Skin of body (tissue), 2 donors: ENCODE results near the gene IGFL1.

DNA sequence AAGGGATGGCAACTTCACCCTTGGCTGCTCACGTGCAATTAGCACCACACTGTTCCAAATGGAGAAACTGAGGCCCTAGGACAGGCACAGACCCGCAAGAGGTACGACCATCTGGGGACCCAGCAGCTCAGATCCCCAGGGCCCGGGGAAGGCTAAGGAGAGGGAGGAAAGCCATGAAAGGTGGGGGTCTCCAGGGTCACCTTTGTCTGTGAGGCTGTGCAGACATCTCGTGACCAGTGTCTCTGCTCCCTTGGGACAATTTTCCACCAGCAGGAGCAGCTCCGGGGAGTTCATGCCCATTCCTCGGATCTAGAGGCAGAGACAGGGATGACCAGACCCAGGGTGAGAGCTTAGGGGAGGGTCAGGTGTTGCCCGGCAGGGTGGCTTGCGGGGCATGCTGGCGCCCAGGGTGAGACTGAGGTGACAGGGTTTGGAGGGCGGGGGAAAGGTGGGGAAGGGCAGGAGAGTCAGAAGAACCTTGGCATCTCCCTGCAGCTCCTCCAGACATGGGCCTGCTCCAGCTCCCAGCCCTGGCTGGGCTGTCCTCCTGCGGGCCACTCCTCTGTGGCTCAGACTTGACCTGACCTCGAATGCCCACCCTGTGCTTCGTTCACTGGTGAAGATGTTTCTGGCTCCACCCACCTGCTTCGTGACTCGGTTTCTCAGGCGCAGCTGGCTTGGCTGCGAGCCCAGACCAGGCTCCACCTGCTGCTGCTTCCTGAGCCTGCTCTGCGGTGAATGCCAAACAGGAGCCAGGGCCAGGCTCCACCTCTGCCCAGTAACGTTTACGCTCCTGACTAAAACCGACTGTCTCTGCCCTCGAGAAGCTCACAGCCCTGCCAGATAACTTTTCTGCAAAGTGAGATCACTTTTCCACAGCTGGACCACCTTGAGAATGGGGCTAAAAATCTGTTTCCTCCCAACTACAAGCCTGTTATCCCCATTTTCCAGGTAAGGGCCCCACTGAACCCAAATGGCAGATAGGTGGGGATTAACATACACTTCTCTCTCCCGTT lies 8.8 kb upstream of the RSPH6A start:
- RAMPAGE, long total RNA = no peak

DNA sequence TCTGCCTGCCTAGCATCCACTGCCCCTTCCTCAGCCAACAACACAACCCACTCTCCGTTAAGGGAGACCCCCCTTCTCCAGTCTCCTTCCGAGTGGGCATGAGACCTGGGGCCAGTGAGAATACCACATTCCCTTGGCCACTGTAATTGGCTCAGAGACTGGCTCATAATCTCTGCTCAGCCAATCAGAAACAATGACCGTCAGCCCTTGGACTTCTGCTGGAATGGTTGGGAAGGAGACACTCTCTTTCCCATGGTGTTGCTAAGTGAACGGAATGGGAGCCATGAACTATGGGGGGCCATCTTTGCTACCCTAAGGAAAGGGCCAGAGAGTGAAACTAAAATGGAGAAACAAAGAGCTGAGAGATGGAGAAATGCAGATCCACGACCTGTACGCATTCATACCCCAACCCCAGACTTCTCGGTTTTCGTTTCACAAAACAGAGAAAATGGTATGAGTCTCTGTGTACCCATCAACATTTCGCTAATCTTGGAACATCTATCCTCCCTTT lies 20.0 kb downstream of the SYMPK start:
- RAMPAGE, long total RNA = no peak

DNA sequence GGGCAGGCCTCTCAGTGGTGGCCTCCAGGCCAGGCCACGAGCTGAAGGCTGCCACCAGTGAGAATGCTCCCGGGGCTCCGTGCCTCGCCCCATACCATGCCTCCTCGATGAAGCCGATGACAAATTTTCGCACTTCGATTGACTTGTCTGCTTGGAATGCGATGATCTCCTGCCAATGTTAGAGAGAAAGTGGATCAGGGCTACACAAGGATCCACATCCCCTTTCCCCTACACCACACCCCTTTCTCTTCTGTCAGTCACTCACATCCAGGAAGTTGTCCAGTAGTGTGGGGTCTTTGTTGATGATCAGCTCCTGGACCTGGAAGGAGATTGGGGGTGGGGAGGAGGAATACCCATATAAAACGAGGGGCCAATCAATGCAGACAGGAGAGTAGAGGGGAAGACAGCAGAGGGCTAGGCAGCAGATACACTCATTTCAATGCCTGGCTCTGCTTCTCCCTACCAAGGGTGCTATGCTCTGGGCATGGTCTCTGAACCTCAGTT lies 10.7 kb downstream of the SYMPK start:
- RAMPAGE, long total RNA = no peak

GRCh38 chr19:46023154-46023632 lies 340 bp upstream of the PGLYRP1 start:
- RAMPAGE, long total RNA = no peak

- RAMPAGE, long total RNA = no peak
These were observed 27.7 kb upstream of the IGFL4 start for GRCh38 chr19:46068316-46069174.

DNA sequence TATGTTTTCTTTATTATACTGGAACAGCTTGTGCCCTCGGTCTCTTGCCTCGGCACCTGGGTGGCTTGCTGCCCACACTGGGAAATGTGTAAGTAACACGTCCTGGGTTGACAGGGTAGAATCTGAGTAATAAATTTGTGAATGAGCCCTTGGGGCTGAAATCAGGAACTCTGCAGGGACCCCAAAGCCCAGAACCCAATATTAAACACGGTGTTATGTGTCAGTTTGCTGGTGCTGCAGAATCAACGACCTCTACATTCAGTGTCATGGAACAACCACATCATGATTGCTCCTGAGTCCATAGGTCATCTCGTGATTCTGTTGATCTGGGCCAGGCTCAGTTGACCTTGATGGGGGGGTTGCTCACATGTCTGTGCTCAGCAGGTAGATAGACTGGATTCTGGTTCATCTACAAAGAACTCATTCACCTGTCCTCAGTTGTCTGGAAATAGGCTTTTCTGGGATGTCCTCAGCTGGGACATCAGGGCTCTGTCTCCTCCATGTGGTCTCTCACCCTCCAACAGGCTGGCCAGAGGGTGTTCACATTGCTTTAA lies 39.6 kb upstream of the IGFL1 start:
- RAMPAGE, long total RNA = no peak

DNA sequence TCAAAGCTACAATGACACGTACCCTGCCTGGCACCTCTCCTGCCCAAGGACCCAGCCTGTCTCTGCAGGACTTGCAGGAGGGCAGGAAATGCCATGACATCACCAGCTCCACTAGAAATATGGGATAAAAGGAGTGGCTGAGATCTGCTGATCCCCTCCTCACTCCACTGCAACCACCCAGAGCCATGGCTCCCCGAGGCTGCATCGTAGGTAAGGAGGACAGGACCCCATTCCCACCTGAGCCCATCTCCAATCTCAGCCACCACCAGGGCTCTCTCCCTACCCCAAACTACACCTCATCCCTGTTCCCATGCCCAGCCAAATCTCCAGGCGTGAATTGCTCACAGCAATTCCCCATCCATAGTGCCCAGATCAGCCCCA lies at the start of gene IGFL1:
Gene IGFL1, plus strand, starts transcription at position 153 of the 381 bp plus-strand sequence.
- RAMPAGE, long total RNA = no peak

- RAMPAGE, long total RNA = no peak
These were observed 1.2 kb downstream of the IGFL1 start for GRCh38 chr19:46230650-46231326.

DNA sequence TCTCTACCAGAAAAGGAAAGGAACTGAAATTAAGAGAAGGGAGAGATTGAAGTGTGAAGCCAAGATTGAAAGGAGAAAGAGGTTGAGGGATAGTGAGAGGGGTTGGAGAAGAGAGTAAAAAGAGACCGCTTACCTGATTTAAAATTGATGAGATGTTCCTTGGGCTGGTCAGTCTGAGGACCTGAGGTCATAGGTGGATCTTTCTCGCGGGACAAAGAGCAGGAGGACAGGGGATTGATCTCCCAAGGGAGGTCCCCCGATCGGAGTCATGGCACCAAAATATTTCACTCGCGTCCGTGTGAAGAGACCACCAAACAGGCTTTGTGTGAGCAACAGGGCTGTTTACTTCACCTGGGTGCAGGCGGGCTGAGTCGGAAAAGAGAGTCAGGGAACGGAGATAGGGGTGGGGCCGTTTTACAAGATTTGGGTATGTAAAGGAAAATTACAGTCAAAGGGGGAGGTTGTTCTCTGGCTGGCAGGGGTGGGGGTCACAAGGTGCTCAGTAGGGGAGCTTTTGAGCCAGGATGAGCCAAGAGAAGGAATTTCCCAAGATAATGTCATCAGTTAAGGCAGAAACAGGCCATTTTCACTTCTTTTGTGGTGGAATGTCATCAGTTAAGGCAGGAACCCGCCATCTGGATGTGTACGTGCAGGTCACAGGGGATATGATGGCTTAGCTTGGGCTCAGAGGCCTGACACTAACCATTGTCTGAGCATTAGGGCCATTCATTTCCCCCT lies 18.5 kb upstream of the HIF3A start:
- RAMPAGE, long total RNA = no peak

- RAMPAGE, long total RNA = no peak
These were observed 8.3 kb downstream of the HIF3A start for GRCh38 chr19:46305130-46305532.

DNA sequence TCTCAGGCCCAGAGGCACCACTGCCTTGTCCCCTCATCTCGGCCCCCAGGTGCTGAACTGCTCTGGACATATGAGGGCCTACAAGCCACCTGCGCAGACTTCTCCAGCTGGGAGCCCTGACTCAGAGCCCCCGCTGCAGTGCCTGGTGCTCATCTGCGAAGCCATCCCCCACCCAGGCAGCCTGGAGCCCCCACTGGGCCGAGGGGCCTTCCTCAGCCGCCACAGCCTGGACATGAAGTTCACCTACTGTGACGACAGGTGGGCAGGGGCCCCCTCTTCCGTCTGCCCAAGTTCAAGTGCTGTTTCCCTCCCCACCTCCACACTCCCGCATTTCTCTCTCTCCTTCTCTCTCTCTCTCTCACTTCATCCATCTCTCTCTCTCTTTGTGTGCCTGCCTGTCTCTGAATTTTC lies 12.3 kb downstream of the HIF3A start:
- RAMPAGE, long total RNA = no peak

- RAMPAGE, long total RNA = no peak
These were observed 6.9 kb downstream of the PPP5C start for GRCh38 chr19:46353718-46354264.

DNA sequence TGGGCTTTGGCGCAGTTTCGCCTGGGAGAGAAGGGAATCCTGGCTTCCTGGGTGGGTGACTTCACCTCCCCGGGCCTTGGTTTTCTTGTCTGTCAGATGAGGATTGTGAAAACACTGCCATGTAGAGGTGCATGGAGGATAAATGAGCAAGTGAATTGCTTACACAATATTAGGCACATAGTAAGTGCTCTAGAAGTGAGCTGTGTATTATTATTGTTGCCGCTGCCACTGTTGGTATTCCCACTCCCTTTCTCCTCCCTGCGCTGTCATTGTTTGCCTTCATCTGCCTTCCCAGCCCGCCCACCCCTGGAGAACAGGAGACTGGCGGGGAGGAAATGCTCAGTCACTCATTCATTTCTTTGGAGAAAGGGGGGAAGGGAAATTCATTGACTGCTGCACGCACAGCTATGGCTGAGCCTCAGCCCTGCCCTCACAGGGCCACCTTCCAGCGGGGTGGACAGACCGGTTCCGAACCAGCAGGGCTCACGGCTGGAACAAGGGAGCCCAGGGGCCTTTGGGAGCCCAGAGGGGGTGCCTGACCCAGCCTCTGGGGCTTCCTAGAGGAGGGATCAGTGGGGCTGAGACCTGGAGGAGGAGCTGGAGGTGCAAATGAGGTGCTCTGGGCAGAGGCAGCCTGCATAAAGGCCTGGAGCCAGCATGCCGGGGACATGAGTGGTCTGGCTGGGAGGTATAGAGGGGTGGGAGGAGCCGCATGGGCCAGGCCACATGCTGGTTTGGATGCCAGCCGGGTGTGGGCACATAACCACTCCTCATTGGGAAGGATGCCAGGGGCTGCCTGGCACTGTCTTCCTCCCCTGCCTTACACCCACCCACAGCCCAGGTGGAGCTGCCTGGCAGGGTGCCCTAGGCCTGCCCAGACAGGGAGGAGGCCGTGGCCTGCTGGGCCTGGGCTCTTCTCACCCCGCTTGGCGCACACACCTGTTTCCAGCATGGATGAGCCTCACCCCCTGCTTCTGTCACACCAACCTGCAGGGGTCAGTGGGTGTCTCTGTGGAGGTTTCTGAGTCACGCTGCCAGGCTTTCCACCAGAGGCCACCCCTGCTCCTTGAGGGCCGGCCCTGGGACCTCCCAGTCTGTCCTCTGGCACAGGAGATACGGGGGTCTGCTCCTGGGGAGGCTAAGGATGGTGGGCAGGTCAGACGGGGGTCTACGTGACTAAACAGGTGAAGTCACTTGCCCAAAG lies 26.8 kb downstream of the PPP5C start:
- RAMPAGE, long total RNA = no peak

- RAMPAGE, long total RNA = no peak
These were observed 8.9 kb downstream of the CCDC8 start for GRCh38 chr19:46404461-46404935.

DNA sequence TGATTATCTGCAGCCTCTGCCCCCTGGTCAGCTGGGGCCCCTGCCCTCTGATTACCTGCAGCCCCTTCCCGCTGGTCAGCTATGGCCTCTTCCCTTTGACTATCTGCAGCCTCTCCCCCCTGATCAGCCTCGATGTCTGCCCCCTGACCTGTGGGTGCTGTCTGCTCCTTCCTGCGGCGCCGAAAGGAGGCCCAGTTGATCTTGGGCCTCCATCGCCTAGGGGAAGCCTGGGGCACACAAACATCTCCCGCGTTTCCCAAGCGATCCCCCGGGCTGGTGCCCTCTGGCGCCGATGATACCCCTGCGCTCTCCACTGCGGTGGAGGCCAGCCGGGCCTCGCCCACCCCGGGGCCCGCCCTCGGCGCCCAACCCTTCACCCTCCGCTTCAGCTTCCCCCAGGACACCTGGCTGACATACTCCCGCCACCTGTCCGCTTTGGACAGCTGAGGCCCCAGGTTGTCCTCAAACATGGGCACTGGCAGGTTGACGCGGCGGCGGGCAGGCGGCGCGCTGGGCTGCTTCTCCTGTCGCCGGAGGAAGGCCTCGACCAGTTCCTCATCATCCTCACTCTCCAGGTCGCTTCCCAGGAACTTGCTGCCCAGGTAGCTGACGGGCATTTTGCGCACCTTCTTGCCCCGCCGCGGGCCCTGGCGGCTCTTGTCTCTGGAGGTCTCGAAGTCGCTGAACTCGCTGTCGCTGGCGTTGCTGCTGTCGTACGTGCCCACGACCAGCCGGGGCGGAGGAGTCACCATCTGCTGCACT lies 1.4 kb downstream of the CCDC8 start:
- RAMPAGE, long total RNA = no peak

- RAMPAGE, long total RNA = no peak
These were observed 10.8 kb downstream of the PTGIR start for GRCh38 chr19:46614195-46614448.

GRCh38 chr19:46633908-46634761 lies 1.9 kb downstream of the GNG8 start:
- RAMPAGE, long total RNA = no peak

DNA sequence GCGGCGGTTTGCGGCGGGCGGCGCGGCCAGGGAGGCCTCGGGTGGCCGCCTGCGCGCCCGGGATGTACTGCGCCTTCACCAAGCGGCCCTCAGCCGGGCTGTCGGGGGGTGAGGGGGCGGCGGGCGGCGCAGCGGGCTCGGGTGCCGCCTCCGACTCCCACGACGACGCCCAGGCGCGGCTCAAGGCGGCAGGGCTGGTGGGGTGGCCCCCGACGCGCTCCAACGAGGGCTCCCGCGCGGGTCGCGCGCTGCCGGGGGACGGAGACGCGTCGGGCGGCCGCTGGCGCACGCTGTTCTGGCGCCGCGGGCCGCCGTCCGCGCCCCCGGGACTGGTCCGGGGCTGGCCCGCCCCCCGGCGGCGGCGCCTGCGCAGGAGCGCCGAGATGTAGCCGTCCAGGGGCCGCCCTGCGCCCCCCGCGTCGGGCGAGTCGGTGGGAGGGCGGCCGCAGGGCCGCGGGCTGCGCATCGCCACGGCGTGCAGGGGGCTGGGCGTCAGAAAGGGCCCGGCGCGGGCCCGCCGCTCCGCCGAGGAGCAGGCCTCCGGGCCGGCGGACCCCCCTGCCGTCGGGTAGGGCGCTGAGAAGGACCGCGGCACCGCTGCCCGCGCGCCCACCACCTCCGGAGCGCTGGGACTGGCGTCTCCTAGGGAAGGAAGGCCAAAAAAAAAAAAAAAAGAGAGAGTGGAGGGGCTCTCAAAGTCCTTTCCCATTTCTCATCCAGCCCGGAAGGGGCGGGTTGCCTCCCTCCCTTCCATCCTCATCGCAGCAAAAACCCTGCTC lies 11.6 kb downstream of the DACT3 start:
- RAMPAGE, long total RNA = no peak

DNA sequence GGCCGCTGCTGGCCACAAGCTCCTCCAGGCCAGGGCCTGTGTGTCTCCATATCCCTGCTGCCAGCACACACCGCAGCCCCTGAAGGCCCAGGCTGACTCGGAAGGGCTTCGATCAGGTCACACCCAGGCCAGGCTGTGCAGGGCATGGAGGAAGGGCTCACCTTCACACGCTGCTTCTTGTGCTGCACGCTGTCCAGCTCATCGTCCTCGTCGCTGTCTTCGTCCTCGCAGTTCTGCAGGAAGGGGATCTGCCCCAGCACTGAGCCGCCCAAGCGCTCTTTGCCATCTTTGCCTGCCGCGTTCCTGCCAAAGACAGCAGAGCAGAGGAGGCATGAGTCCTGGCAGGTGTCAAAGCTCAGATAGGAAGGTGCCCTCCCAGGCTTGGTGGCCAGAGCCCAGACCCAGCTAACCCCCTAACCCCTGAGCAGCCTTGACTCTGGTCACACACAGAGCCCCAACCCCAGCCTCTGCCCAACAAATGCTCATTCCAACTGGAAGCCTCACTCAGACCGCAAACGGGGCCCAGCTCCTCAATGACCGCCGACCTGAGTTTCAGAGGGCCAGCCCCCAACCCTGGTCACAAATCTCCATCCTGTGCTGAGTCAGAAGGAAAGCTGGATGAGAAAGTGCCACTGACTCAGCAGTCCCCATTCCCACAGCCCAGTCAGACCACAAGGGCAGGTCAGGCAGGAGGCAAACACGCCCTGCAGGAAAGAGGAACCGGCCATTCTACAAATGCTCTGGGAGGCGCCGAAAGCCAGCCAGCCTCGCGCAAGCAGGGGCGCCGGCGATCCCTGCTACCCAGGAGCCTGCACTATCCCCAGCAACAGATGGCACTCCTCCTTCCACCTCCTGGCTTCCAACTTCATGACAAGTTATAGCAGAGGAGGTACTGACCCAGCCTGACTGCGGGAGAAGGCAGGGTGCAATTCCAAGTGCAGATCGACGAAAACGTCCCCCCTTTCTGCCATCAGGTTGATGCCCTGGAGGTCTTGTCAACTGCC lies 14.0 kb upstream of the PRKD2 start:
- RAMPAGE, long total RNA = no peak

DNA sequence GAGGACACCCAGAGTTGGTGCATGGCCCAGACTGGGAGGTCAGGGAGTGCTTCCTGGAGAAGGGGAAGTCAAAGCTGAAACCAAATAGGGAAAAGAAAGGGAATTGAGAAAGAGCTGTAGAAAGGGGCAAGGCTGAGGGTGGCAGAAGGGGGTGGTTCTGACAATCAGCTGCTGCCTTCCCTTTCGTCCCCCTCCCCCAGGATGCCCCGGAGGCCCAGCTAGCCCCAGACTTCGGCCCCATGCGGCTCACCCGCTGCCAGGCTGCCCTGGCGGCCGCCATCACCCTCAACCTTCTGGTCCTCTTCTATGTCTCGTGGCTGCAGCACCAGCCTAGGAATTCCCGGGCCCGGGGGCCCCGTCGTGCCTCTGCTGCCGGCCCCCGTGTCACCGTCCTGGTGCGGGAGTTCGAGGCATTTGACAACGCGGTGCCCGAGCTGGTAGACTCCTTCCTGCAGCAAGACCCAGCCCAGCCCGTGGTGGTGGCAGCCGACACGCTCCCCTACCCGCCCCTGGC lies 9.0 kb upstream of the STRN4 start:
- RAMPAGE, long total RNA = no peak